Metastatic Breast Carcinoma in the Ovary (tissue), 3 donors: ENCODE measurements around a stretch of chr1.

DNA sequence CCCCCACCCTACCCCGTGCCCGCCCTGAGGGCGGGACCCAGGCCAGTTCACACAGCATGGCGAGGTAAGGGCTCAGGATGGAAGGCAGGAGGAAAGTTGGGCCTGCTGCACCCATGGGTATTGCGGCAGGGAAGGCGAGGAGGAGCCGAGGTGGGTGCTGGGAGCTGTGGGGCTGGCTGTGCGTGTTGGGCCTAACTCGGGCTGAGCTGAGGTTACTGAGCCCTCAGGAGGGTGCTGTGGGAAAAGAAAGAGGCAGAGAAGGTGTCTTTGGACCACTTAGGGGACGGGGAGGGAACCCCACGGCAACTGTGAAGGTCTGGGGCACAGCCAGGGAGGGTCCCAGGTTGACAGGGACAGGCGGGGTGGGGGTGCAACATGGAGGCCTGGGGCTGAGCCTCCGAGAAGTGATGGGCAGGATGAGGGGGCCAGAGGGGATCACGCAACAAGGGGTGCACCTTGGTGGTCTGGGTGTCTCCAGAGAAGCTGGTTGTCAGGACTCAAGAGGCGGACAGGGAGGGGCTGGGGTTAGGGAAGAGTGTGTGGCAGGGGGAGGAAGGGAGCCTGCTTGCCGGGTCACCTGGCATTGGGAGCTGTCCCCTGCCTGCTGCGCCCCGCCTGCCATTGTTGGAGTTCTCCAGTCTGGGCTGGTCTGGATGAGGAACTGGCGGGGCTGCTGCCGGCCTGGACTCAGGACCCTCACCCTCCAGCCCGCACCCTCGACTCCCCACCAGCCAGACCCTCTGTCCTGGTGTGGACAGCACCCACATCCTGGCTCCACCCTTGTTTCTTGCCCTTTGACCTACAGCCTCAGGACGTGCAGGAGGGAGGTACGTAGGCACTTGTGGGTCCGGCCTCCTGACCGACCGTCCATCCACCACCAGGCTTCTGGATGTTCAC is 61.0 kb downstream of the PRKCZ start:
- PRO-cap, 3 experiments: no peak in any of the 3 experiments

DNA sequence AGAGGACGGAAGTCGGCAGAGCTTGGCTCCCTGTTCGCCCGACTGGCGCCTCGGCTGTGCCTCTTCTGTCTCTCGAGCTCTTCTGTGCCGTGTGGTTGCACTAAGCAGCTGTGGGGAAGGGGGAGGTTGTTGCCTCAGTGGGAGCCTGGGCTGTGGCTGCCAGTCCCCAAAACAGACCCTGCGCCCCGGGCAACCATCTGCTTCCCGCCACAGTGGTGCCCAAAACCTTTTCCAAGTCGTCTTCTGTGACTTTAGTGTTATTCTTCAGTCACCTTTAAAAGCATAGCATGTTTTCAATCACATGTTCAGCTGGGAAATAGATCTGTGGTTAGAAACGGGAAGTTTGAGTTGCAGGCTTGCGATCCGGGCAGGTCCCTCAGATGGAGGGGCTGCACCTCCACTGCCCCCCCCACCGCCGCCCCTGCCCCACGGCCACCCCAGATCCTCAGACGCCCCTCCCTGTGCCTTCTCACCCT is 67.5 kb downstream of the FAAP20 start:
- PRO-cap, 3 experiments: no peak in any of the 3 experiments

DNA sequence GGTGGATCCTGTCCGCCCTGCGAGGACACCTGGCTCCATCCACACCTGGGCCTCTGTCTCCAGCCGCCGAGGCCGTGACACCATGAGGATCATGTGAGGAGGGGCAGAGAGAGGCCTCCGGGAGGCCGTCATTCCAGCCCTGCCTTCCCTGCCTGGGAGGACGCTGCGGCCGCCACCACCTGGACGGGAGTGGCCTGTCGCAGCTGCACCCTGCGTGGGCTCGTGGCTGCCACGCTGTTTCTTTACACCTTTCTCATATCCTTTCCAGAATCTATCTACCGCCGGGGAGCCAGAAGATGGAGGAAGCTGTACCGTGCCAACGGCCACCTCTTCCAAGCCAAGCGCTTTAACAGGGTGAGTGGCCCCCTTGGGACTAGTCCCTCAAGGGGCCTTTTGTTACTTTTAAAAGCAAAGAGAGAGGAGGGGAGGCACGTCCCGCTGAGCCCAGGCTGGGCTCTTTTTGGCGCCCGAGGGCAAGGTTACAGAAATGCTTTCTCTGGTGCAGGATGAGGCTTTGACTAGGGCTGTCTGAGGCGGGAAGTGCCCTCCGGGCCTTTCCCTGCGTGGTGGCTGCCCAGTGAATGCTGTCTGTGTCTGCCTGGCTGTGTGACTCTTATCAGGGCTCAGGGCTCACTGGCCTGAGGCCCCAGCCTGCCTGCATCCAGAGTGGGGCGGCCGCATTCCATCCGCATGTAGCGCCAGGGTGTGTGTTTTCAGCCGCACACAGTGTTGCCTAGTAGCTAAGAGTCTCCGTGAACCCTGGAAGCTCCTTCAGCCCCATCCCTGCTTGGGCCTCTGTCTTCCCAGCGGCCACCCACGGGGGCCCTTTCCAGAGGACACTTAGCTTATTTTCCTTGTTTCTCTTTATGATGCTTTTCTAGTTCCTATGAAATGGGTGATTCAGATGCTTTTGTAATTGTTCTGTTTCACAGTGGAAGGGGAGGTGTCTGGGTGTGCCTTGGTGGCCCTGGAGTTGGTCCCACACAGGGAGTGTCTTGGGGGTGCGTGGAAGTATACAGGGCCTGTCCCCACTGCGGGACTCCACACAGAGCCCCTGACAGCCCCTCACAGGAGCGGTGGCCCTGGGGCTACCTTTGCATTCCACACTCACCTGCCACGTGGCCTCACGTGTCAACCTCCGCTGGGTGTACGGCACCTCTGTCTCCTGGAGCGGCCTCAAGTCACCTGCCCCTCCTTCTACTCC is 59.2 kb downstream of the FAAP20 start:
- PRO-cap, 3 experiments: peak in 1 of 3 experiments; most common minus-strand start position 615 of the sequence (in 1)

- PRO-cap, 3 experiments: peak in 1 of 3 experiments; most common plus-strand start chr1:2174679 (in 1)
These were observed 20.2 kb downstream of the FAAP20 start for GRCh38 chr1:2174110-2174937.

DNA sequence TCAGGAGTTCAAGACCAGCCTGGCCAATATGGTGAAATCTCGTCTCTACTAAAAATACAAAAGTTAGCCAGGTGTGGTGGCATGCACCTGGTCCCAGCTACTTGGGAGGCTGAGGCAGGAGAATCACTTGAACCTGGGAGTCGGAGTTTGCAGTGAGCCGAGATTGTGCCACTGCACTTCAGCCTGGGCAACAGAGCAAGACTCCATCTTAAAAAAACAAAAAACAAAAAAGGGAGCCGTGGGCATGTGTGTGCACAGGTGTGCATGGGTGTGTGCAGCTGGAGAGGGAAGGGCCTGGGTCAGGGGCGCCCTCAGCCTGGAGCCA is 18.9 kb downstream of the SKI start:
- PRO-cap, 3 experiments: no peak in any of the 3 experiments

GRCh38 chr1:2248942-2249660 is 21.0 kb downstream of the SKI start:
- PRO-cap, 3 experiments: no peak in any of the 3 experiments

DNA sequence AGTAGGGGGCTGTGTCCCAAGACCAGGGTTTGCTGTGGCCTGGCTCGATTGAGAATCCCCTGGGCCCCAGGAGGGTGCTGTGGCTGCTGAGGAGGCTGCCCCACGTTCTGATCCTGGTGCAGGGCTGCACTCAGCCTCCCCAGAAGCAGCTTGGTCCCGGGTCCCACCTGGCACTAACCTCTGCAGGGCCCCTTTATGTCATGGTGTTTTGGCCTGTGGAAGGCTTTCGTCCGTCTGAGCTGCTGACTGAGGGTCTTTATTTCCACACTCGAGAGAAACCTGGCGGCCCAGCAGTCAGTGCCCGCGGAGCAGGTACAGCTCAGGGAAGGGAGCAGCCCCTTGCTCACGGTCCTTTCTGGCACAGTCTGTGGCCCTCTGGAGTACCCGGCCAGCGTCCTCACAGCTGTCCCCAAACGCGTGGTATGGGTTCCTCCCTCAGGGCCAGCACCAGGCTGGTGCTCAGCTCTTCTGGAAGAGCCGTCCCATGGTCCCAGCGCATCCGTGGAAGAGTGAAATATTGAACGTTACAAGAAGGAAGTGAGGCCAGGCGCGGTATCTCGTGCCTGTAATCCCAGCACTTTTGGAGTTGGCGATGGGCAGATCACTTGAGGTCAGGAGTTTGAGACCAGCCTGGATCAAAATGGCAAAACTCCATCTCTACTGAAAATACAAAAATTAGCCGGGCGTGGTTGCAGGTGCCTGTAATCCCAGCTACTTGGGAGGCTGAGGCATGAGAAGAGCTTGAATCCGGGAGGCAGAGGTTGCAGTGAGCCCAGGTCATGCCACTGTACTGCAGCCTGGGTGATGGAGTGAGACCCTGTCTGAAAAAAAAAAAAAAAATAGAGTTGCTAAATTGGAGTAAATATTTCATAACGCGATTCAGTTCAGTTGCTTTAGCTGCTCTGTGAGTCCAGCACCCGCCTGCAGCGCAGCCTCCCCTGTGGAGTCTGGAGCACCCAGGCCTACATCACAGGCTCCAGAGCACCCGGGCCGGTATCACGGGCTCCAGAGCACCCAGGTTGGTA is 24.5 kb downstream of the SKI start:
- PRO-cap, 3 experiments: no peak in any of the 3 experiments

DNA sequence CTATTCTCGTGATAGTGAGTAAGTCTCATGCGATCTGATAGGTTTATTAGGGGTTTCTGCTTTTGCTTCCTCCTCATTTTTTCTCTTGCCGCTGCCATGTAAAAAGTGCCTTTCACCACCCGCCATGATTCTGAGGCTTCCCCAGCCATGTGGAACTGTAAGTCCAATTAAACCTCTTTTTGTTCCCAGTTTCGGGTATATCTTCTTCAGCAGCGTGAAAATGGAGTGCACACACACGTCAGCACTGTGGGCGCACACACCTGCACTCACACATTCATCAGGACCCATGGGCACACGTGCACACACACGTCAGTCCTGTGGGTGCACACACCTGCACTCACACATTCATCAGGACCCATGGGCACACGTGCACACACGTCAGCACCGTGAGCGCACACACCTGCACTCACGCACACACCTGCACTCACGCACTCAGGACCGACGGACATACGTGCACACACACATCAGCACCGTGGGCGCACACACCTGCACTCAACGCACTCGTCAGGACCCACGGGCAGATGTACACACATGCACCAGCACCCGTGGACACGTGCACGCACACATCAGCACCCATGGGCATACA is 49.4 kb downstream of the SKI start:
- PRO-cap, 3 experiments: no peak in any of the 3 experiments

GRCh38 chr1:2278003-2278718 is 50.0 kb downstream of the SKI start:
- PRO-cap, 3 experiments: no peak in any of the 3 experiments

- PRO-cap, 3 experiments: no peak in any of the 3 experiments
These were observed 58.7 kb downstream of the SKI start for GRCh38 chr1:2286757-2287343.

DNA sequence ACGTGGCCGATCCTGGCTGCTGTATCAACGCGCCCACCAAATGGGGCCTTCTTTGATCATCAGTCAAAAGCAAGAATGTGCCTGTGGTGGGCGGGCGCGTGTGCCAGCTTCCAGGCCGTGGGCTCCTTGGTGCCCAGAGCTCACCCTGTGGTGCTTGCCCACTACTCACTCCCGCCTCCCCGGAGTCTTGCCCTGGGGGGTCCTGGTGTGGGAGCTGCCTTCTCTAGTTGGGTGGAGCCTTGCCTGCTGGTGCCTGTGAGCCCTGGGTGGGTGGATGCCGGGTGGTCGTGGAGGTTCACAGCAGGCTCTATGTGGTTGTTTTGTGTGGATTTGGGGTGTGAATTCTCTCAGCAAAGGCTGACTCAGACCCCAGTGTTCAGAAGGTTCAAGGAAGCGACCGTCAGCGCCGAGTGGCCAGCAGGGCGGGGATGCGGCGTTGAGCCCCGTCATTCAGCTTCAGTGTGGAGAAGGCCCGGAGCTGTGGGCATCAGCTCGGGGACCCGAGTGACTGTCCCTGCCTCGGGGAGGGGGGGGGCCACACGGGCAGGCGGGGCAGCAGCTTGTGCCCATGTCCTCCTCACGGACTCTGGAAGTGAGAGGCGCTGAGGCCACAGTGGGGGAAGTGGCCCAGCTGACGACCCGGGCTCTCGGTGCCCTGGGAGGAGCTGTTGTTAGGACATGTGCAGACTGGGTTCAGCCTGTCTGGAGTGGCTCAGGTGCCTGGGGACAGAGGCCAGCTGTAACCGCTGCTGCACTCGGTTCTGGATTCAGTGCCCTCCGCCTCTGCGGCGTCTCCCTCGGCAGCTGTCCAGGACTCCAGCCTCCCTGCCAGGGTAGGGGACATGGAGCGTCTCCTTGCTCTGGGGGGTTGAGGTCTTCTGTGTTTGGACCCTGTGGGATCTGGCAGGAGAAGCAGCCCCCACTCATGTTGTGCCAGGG is 70.9 kb downstream of the SKI start:
- PRO-cap, 3 experiments: no peak in any of the 3 experiments

GRCh38 chr1:2322913-2323417 is 68.4 kb downstream of the MORN1 start:
- PRO-cap, 3 experiments: no peak in any of the 3 experiments

DNA sequence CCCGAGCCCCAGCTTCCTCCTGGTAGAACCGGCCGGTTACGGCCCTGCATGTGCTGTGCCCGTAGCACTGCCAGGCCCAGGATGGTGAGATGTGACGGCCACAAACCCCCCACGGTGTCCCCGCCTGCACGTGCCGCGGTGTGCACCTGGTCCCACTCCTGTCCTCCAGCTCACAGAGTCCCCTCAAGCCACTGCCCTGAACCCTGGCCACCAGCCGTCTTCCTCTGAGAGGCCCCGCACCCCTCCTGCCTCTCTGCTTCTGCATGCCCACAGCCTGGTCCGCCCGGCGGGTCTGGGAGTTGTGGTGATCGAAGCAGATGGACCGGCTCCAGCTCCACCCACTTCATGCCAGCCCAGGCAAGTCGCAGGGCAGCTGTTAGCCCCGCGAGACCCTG is 55.4 kb downstream of the MORN1 start:
- PRO-cap, 3 experiments: no peak in any of the 3 experiments

- PRO-cap, 3 experiments: no peak in any of the 3 experiments
These were observed 36.4 kb downstream of the MORN1 start for GRCh38 chr1:2354781-2355619.

- PRO-cap, 3 experiments: no peak in any of the 3 experiments
These were observed 7.0 kb downstream of the MORN1 start for GRCh38 chr1:2384067-2384962.

DNA sequence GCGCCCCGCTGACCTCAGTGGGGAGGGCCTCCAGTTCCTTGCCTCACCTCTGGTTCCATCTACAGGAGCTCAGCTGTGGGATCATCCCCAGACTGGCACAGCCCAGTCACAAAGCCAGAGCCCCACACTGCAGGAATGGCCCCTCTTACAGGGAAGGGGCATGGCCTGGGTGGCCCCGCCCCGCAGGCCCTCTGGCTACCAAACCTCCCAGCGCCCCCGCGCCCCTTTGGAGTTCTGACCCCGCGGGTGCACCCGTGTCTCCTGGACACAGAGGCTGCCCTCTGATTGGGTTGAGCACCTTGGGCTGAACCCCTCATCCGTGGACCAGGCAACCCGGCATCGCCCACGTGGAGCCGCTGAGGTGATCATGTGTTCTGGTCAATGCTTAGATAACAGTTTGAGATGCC is 1.4 kb upstream of the PEX10 start:
- PRO-cap, 3 experiments: no peak in any of the 3 experiments

- PRO-cap, 3 experiments: no peak in any of the 3 experiments
These were observed 8.9 kb upstream of the PLCH2 start for GRCh38 chr1:2467038-2467754.

- PRO-cap, 3 experiments: no peak in any of the 3 experiments
These were observed 8.8 kb upstream of the TNFRSF14 start for GRCh38 chr1:2547463-2547678.

DNA sequence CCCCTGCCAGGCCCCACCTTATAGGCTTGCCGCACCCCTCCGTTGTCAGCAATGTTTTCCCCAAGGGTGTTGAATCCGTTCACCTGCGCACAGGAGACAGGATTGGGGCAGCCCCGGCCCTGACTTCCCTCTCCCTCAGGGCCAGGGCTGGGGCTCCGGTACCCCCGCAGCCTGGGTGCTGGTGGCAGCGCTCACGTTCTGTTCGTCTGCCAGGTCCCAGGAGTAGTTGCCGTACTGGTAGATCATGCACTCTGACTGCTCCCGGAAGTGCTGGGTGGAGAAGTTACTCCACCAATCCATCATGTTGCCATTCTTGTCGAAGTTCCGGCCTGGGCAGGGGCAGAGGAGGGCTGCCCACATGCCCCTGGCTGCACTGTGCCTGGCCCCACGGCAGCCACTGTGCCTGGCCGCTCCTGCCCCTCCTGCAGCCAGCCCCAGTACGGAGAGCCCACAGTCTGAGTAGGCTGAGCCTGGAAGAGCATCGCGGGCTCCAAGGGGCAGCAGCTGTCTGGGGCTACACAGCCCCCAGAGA is 6.1 kb downstream of the PRXL2B start:
- PRO-cap, 3 experiments: peak in 3 of 3 experiments; most common plus-strand start position 310 of the sequence (in 1); most common minus-strand start position 208 of the sequence (in 2)

DNA sequence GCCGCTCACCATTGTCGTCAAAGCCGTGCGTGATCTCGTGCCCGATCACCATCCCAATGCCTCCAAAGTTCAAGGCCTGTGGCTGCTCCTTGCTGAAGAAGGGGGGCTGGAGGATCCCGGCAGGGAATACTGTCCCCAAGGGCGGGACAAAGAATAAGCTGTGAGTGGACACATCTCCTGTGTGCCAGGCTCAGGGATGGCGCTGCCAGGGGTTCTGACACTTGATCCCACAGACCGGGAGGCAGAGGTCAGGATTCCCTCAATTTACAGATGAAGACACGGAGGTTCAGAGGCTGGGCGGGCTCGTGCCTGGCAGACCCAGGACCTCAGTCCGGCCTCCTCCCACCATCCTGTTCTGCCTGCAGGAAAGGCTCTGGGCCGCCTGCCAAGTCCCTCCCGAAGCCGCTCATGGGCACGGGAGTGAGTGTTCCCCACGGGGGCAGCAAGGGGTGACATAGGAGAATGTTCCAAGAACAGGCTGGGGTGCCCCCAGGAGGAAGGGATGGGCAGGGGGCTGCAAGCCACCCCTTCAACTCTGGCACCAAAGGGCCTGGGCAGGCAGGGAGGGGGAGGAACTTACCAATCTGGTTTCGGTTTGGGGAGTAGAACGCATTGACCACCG is 7.3 kb downstream of the PRXL2B start:
- PRO-cap, 3 experiments: no peak in any of the 3 experiments